Peritoneum (tissue), 1 donor: ENCODE measurements around a stretch of chr1.

GRCh38 chr1:116151908-116152504, 40.8 kb downstream of the MAB21L3 start:
- PRO-cap: no peak

DNA sequence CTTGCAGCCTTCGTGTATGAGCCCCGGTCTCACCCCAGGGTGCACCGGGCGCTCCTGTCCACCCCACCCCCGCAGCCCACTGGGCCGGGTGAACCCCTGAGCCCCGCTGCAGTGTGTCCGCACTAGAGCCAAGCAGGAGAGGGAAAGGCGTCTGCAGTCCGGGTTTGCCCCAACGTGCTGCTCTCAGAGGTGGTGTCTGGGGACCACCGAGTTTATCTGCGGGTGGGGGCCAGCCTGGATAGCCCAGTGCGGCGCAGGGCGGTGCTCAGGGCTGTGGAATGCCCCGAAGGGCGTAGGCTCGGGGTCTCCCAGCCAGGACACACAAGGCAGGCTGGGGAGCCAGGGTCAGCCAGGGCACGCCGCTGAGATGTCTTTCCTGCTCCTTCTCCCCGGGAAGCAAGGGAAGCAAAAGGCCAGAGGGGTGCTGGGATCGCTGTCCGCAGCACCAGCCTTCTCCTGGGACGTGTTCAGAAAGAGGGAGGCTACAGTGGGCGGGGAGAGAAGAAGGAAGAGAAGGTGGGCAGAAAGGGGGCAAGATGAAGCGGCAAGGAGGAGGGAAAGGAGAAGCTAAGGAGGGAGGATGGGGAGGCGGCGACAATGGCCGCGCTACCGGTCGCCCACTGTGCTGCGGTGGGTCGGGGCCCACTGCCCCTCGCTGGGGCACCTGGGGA, 56.6 kb downstream of the MAB21L3 start:
- PRO-cap: no peak

DNA sequence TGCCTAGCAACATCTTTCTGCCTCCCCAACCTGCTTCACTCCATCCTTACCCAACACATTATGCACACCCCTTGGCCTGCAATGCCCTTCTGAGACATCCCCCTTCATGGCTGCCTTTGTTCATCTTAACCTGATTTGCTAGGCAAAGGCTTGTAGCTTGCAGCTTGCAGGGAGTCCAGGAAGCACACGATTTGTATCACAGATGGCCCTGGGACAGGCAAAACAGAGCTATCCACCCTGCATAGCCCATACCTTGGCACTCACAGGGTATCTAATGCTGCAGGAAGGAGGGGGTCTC, 27.1 kb upstream of the ATP1A1 start:
- PRO-cap: no peak

DNA sequence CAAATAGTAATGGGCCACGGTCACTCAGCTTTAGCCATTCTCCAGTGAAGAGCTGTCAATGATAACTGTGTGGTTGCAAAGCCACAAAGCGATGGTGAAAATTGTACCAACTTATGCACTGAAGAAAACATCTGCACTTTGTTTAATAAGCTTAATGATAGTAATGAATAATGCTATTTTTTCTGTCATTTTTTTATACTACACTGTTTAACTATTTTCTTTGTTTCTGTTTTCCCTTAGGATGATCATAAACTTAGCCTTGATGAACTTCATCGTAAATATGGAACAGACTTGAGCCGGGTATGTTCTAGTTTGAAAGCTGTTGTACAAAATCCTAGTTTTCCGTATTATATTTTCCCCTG, 11.5 kb downstream of the ATP1A1 start:
- PRO-cap: no peak

GRCh38 chr1:116415478-116416555, 42.8 kb downstream of the ATP1A1 start:
- PRO-cap: no peak

GRCh38 chr1:116475005-116475848, 95.6 kb downstream of the CD58 start:
- PRO-cap: no peak

DNA sequence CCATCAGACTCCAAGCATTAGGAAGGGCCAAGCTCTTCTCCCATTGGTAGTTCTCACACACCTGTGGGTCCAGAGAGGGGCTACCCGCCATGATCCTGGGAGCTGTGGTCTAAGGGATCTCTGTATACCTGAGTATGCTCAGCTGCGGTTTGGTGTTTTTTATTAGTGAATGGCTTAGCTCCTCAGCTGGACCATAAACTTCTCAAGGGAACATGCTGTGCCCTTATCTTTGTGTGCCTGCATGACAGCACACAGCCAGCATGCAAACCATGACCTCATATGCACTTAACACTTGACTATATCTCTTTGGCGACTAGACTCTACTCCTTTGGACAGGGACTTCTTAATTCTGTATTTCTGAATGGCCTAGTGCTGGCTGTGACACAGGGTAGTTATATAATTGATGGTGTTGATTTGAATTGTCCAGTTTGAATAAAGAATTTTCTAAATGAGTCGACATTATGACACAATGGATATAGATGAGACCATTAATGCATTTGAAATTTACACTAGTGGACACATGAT, 94.4 kb downstream of the CD58 start:
- PRO-cap: no peak

DNA sequence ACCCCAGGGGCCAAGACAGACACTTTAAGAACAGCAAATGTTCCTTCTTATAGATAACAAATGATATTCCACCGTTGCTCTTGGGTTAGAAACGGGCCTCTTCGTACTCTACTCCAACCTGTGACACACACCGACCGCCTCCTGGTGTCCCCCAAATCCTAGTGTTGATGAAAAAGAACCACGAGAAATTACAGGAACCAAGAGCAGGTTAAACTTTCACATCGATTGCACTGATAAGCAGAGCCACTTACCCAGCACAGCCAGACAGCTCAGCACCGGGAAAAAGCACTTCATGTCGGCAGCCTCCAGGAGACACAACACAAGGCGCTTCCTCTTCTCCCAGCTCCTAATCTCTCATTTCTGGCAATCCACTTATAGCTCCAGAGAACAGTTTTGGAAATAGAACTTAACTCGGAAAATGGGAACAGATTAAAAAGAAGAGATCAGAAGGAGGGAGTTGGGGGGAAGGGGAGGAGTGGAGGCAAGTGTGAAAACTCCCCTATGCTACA, 1.4 kb downstream of the IGSF3 start:
- PRO-cap: no peak

DNA sequence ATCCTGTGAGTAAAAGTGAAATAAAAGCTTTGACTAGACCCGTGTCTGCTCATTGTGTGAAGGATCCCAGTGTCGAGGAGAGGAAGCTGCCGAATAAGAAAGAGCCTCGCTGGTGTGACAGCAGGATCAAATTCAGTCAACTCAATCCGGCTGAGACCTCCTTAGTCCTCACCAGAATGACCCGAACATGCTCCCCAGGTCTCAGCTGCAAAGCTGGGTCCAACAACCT, 14.9 kb downstream of the CD2 start:
- PRO-cap: no peak

GRCh38 chr1:116824666-116824926, 70.4 kb downstream of the CD2 start:
- PRO-cap: no peak

DNA sequence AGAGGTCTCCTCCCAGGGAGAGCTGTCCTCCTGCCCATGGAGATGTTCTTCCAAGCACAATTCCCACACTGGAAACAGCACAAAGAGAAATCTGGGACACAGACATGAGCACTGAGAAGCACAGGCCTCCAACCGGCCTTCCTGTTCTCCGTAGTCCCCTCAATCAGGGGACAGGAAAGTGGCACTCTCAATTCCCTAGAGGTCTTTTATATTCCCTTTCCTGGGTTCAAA, 70.6 kb downstream of the CD2 start:
- PRO-cap: no peak

DNA sequence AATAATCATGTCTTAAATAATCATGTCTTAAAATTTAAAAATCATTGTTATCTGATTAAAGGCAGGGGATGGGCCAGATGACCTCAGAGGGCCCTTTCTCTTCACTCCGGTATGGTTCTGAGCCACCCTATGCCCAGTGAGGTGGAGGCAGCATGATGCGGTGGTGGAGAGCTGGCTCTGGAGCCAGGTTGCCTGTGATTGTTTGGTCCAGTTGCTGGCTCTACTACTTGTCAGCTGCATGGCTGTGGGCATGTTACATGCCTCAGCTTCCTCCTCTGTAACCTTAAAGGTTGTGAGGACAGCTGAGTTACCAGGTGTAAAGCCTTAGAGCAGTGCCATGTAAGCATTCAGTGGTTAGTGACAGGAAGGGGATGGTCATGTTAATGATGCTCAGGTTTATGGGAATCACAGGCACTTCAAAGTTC, 32.5 kb downstream of the PTGFRN start:
- PRO-cap: no peak

- PRO-cap: no peak
Observed at GRCh38 chr1:117093833-117094827, 27.4 kb downstream of the TRIM45 start.

GRCh38 chr1:117128604-117129150, 7.1 kb upstream of the TRIM45 start:
- PRO-cap: no peak

DNA sequence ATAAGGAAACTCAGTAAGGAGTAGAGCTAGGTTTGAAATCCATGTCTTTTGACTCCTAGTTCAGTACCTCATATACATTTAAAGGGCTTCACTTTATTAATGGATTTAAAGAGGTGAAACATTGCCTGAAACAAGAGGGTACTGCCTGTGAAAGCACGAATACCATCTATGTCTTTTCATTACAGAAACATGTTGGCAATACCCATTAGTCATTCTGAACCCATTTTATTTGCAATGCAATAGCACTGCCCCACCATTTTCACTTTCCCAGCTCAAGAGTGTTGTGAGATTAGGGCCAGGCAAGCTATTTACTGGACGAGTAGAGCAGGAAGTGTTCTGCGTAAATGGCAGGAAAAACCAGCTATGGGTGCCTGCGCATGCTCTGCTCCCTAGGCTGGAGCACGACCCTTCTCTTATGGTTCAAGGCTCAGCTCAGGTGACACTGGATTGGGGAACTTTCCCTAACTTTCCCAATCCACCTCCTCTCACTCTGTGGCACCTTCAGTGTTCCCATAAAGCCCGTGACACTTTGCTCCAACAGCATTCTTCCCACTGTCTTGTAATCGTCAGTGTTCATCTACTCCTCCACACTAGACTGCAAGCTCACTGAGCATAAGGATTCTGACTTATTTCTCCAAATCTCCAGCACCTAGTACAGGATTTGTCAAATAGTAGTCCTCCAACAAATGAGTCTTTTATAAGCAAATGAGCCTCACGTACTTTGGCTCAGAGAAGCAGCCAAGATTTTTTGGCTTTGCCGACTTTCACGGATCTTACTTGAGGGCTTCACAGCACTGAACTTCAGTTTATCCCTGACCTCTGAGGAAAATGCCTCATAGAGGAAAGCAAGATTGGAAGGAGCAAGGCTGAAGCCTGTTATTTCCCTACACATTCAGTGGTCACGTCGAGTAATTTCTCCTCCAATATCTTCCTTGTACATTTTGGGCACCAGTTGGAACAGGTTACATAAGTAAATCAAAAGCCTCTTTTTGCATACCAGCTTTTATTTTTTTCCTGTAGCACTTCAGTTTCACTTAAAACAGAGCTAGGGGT, 3.5 kb upstream of the MAN1A2 start:
- PRO-cap: no peak

GRCh38 chr1:117449434-117450148, 82.3 kb downstream of the MAN1A2 start:
- PRO-cap: no peak

- PRO-cap: no peak
Observed at GRCh38 chr1:117570826-117571482, 34.9 kb upstream of the TENT5C start.

GRCh38 chr1:117672815-117673287, 67.0 kb downstream of the TENT5C start:
- PRO-cap: no peak

- PRO-cap: no peak
Observed at GRCh38 chr1:117778774-117779004, 150.7 kb downstream of the GDAP2 start.

DNA sequence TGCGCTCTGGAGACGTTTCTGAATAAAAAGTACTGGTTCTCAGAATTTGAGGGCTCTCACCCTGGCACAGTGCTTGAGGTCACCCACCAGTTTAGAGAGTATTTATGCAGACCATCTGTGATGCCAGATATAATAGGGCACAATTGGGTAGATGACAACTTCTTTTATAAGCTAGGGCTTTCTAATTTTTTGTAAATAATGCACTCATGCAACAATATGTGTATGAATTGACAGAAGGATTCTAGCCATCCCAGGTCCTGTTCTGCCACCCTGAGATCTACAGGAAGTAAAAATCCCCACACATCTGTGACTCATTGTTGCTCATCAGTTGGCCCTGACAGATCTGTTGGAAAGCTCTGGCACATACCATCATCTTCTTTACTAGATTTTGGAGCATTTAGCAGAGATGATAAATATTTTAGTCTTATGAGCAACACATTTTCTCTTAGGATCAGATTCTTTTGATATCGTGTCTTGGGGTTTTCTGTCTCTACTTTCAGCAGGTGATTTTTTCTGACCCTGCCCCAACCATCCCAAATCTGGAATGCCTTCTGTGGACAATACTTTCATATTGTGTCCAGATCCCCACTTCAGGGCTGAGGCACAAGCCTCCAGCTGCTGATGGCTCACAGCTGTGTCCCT, 103.0 kb downstream of the GDAP2 start:
- PRO-cap: no peak